Mesenchymal stem cell of Wharton's jelly (primary cell): ENCODE measurements around a stretch of chr1.

GRCh38 chr1:94218362-94218833 lies 19.0 kb downstream of the ARHGAP29 start:
- CAGE, long polyA plus RNA = no peak

DNA sequence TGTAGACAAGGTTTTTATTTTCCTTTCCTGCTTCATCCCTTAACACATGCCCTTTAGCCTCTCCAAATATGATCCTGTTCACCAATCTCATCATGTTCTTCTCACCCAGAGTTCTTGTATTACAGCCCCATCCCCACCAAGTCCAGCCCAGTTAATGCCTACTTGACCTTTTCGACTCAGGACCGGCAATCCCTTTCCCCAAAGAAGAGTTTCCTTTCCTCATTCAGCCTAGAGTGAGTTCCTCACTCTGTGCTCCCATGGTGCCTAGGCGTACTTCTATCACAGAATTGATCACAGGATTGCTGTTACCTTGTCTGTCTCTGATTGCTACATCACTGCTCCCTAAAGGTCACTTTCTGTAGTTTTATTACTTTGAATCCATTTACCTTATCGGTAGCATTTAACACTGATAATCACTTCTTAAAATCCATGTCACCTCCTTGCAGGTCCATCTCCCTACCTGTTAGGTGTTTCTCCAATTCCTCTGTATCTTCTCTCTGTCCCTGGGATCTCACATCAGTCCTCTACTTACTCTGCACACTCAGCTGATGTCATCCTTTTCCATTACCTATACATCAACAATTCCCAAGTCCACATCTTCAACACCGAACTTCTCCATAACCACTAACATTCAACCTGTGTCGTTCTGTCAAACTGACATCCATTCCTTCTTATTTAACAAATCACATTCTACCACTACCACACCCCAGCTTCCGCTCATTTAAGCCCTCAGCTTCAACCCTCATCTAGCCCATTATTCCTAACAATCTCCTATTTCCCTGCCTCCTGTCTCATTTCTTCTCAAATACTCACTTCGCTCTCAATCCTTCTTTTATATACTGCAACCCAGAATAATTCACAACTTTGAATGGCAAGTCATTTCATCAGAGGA lies 18.3 kb downstream of the ARHGAP29 start:
- CAGE, long polyA plus RNA = no peak

DNA sequence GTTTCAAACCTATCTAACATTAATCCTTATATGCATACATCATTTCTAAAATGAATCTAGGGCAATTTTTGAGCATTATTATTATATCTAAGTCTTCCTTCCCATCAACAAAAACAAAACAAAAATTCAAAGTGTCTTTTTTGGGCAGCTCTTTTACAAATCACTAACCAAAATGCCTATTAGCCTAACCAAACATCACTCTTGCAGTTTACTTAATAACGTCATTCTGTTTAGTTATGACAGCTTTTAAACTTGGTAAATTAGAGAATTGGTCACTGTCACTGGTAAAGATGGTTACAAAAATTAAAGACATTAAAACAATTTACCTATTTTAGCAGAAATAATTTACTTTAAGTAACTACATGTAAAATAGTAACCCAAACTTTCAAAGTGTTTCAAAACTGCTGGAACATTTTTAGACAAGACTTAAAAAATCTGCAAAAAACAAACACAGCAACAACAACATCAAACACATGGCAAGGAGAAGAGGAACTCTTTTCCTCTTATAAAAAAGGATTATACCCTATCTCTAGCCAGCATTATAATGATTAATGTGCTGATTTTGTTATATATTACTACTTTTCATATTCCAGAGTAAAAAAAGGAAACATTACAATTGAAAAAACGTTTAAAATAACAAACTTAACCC lies 2.7 kb downstream of the ARHGAP29 start:
- CAGE, long polyA plus RNA = no peak

DNA sequence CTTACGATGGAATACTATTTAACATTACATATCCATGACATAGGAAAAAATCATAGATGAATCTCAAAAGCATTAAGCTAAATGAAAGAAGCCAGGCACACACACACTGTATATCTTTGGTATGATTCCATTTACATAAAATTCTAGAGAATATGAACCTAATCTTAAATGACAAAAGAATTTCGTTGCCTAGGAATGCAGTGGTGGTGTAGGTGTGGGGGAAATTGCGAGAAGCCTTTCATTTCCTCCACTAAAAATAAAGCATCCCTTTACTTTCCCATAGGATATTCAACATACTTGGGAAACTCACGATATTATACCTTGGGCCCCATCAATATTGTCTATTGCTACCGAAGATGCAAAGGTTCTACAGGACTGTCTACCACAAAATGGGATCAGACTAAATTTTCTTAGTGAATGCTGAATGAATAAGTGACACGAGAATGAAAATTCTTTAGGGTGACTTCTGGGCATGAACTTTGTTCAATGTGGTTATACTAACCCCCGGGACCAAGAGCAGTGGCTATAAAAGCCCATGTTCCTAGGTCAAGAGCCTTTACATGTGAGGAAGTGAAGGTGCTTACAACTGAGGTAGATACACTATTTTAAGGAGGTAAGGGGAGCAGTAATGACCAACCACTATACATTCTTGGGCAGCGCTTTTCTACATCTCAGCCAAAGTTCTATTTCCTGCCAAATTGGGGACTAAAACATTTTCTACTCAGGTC lies 8.1 kb upstream of the ARHGAP29 start:
- CAGE, long polyA plus RNA = no peak

- CAGE, long polyA plus RNA = no peak
These were observed 16.8 kb downstream of the F3 start for GRCh38 chr1:94524904-94525112.

- CAGE, long polyA plus RNA = no peak
These were observed 5.5 kb downstream of the F3 start for GRCh38 chr1:94535954-94536532.

GRCh38 chr1:94709927-94710388 lies 110.2 kb upstream of the SLC44A3 start:
- CAGE, long polyA plus RNA = no peak

DNA sequence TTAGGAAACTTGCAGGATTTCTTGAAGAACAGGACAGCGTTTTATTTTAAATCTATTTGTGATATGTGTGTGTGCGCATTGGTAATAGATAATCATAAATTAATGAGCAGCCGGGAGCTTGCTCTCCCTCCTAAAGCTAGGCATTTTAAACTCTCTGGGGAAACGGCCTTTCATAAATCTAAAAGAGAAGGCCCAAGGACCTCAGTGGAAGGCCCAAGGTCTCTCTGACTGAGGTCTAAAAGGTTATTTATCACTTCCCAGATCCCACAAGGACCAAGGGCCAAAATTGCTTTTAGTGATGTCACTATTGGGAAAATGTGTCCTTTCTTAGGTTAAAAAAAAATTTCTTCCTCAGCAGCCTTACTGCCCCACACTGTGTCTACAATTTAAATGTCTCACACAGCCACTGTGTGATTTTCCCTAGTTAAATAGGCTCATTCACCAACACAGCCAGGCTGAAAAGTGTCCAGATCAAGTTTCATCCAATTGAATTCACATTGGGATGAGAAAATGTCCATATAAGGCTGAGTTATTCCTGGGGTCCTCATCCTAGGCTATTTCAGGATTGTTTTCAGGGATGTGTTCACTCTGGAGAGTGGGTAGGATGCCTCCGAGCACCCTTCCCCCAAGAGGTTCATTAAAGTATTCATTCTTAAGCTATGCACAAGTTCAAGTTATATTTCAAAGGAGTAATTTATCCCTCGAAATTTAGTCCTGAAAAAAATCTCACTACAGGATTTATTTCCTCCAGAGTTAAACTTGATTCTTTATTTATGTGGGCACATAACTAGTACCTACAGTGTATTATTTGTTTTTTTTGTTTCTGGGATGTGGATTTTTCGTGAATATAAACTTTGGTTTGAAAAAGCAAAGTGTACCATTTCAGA lies 46.2 kb downstream of the SLC44A3 start:
- CAGE, long polyA plus RNA = no peak

DNA sequence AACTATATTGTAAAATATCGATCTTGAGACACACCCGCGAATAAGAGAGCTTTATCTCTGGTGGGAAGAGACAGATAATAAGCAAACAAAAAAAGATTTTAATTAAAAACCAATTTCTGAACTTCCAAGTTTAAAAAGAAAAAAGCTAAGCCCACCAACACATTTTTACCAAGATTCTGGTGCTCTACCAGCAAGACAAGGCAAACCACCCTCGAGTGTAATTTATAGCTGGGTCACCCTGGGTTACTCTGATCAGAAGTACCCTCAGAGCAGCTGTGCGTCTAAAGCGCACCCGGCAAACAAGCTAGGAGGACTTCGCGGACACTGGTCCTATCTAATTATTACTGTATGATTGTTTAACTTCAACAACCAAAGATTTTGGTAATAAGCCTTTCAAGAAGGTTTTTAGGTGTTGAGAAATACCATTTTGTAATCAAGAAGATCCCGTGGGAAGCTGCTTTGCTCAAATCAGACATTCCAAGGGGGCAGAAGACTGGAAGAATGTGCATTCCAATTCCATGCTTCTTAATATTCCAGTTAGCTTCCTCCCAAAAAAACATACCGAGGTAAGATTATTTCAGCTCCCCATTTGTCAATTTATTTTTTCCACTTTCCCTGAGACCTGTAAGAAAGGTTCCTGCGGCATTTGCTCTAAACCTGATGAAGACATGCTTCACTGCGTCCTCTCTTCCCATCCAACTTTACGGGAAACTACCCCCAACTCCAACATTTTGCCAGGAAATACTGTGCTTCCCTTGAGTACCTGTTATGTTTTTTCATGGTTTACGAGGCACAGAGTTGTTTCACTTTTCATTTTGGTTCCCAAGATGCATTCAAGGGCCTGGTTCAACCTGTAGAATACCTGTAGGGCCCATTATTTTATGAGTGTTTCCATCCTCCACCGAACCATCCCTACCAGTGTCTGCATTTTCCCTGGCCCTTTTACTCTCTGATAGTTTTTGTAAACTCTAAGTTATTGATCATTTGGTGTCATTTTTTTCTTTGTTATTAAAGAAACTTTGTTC lies 4.2 kb downstream of the CNN3 start:
- CAGE, long polyA plus RNA = no peak

GRCh38 chr1:95095692-95097015 lies 21.0 kb upstream of the TLCD4 start:
- CAGE, long polyA plus RNA = no peak

DNA sequence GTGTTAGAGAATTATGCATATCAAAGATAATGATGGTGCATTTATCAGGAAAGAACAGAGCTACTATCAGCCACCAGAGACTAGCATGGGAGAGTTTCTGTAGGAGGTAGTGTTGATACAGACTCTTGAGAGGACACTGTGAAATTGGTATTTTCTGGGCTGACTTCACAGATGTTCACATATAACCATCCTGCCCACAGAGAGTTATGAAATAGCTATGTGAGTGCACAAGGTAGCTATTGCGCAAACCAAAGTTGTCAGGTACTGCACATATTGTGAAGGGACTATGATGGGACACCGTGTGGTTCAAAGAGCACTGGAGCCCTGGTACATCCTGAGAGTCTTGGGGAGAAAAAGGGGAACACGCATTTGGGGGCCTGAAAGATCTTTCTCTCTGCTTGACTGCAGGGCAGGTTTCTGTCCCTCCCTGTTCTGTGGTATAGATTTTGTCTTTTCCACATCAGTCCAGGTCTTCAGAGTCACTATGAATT lies 1.4 kb upstream of the TLCD4 start:
- CAGE, long polyA plus RNA = no peak

DNA sequence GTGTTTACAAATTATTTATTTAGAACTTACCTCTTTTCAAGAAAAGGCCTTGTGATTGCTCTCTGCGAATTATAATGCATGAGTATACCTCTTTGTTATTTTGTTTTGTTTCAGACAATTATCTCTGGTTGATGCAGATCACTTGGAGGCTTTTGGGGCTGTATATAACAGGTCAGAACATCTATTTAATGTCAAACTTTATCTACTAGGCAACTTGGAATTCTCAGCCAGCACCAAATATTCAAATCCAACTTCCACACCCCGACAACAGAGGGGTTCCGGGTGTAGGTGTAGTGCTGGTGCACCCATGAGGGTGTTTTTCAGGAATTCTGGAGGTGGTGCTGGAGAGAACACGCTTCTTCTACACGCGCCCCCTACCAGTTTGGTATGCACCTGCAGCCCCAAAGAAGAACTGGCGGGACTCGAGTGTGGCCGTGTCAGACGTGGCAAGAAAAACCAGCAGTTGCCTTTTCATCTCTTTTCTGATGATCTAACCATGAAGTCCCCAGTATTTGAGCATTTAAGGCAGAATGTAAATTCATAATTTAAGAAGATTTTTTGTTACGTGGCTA lies 575 bp upstream of the TLCD4 start:
- CAGE, long polyA plus RNA = no peak

DNA sequence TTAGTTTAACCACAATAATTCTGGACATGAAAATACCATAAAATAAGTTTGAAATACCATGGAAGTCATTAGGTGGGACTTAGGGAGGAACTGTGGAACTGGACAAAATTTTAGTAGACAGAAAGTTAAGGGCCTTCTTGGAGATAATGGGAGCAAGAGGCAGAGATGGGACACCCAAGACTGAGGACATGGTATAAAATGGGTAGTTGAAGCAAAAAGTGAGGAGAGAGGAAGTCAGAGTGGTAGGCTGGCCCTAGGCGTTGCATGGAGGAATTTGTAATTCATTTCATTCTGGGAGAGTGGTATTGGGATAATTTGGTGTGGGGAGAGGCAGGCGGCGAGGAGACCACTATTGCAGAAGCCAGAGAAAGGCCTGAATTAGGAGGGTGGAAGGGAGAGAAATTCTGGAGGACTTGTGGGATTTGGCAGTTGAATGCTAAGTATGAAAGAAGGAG lies 6.4 kb downstream of the RWDD3 start:
- CAGE, long polyA plus RNA = no peak

DNA sequence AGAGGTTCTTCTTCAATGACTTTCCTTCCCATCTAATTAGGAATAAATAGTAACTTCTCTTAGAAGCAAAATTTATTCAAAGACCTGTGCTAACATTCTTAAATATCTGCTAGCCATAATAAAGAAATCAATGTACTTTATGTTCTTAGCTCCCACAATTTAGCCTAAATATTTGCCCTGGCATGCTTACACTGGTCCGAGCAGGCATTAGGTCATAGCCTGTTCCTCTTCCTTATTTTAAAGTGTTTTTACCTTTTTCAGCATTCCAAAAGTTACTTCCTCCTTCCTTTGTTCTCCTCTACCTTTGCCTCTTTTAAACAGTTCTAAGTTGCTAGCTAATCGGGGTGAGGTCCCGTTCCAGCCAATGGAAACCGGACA lies 721.4 kb downstream of the RWDD3 start:
- CAGE, long polyA plus RNA = no peak

- CAGE, long polyA plus RNA = no peak
These were observed 37.6 kb downstream of the PTBP2 start for GRCh38 chr1:96758919-96759825.

GRCh38 chr1:97555401-97556263 lies 365.2 kb downstream of the DPYD start:
- CAGE, long polyA plus RNA = no peak

GRCh38 chr1:97920473-97920749 lies 423 bp downstream of the DPYD start:
- CAGE, long polyA plus RNA = no peak

GRCh38 chr1:98733235-98733941 lies 71.9 kb downstream of the SNX7 start:
- CAGE, long polyA plus RNA = no peak

- CAGE, long polyA plus RNA = no peak
These were observed 13.8 kb downstream of the PALMD start for GRCh38 chr1:99659597-99660278.

GRCh38 chr1:99661654-99662129 lies 15.8 kb downstream of the PALMD start:
- CAGE, long polyA plus RNA = no peak